Measurements from ENCODE around the genes PRIMA1, FAM181A and ASB2.

GRCh38 chr14:92638875-92639252 lies 109.6 kb downstream of the LGMN start:
- PRO-cap: no peak
- RAMPAGE, long total RNA, 2 experiments: no peak in any of the 2 experiments

DNA sequence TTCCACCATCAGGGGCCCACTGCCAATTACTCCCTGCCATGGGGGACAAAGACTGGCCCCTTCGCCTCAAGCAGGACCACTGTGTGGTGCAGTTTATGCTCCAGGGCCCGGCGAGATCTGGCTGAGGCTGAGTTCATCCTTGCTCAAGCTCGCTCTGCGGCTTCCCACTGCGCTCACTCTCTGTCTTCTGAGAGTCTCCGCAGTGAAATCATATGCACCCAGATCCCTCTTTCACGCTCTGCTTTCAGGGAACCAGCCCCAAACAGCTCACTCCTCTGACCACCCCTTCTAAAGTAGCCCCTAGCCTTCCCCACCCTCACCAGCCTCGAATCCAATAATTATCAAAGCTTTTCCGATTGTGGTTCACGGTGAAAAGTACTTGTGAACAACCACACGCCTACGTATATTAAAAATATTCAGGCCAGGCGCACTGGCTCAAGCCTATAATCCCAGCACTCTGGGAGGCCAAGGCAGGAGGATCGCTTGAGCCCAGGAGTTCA lies 95.1 kb downstream of the LGMN start:
- PRO-cap: no peak
- RAMPAGE, long total RNA, 2 experiments: no peak in any of the 2 experiments

GRCh38 chr14:92694315-92695072 lies 53.9 kb downstream of the LGMN start:
- PRO-cap: no peak
- RAMPAGE, long total RNA, 2 experiments: no peak in any of the 2 experiments

GRCh38 chr14:92703872-92704699 lies 44.3 kb downstream of the LGMN start:
- PRO-cap: no peak
- RAMPAGE, long total RNA, 2 experiments: no peak in any of the 2 experiments

DNA sequence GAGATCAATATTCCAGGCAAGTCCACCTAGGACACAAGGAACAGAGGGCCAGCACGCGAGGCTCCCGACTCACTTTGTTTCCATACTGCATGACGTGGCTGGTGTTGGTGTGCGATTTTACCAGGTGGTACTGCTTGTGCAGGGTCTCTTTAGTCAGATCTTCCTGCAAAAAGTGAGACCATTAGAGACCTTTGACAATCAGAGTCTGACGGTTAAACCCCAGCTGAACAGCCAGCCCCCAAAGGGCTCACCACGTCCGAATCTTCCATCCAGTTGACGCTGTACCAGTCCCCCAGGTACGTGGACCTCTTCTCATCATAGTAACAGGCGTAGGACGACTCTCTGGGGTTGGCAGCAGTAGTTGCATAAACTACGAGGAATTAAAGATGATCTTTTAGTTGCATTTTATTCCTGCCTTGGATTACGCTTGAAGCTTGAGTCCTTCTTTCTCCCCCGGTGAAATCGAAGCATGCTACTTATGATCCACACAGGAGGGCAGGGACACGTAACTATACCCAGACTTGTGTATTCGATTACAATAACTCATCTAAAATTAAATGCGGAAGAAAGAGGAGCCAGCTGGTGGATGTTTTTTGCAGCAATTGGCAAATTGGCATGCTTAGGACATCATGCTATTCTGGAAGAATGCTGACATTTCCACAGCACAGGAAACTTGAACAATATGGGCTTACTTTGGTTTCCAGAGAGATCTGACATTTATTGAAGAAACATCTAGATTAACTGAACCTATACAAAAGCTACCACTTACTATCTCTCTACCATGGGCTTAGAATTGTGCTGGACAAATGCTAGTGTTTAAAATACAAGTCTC lies 36.6 kb downstream of the LGMN start:
- PRO-cap: no peak
- RAMPAGE, long total RNA, 2 experiments: no peak in any of the 2 experiments

GRCh38 chr14:92973647-92973986 lies 50.7 kb downstream of the CHGA start:
- PRO-cap: no peak
- RAMPAGE, long total RNA, 2 experiments: no peak in any of the 2 experiments

GRCh38 chr14:93040377-93040893 lies 75.3 kb downstream of the ITPK1 start:
- PRO-cap: no peak
- RAMPAGE, long total RNA, 2 experiments: no peak in any of the 2 experiments

- PRO-cap: no peak
- RAMPAGE, long total RNA, 2 experiments: no peak in any of the 2 experiments
Measured at GRCh38 chr14:93049893-93050487, 65.7 kb downstream of the ITPK1 start.

GRCh38 chr14:93053875-93054487 lies 61.7 kb downstream of the ITPK1 start:
- PRO-cap: no peak
- RAMPAGE, long total RNA, 2 experiments: no peak in any of the 2 experiments

DNA sequence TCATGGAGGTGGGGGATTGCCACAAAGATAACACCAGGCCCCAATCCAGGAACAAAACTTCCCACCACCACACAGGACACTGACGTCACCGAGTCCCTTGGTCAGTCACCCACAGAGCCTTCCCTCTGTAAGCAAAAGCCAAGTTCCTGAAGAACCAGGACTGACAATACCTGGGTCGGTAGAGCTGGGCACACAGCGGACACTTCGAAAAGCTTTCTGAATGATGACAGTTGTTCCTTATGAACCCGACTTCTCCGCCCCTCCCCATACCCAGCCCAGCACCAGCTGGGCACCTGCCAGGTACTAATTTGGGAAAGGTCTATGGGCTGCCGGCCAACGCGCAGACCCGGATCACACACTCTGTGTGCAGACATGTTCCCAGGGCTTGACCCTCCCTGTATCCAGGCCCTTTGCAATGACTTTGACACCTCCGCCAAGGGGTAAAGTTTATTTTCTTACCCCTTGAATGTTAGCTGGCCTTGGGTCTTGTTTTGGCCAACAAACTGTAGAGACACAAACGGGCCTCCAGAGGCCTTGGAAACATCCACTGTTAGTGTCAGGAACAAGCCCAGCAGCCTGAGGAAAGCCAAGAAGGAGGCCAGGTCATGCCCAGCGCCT lies 18.8 kb downstream of the ITPK1 start:
- PRO-cap: no peak
- RAMPAGE, long total RNA, 2 experiments: no peak in any of the 2 experiments

- PRO-cap: no peak
- RAMPAGE, long total RNA, 2 experiments: no peak in any of the 2 experiments
Measured at GRCh38 chr14:93113178-93114247, 2.2 kb downstream of the ITPK1 start.

DNA sequence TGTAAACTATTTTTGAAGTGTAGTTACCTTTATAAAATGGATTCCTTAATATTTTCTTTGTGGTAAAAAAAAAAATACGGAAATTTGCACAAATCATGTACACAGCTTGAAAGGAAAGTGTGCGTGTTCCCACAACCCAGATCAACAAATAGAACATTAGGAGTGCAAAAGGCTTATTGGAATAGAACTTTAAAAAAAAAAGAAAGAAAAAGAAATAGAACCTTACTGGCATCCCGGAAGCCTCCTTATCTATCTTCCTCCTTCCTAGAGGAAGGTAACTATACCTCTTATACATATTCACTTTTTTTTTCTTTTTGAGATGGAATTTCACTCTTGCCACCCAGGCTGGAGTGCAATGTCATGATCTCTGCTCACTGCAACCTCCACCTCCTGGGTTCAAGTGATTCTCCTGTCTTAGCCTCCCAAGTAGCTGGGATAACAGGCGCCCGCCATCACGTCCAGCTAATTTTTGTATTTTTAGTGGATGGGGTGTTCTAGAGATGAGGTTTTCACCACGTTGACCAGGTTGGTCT lies 1.5 kb downstream of the UBR7 start:
- PRO-cap: no peak
- RAMPAGE, long total RNA, 2 experiments: no peak in any of the 2 experiments

DNA sequence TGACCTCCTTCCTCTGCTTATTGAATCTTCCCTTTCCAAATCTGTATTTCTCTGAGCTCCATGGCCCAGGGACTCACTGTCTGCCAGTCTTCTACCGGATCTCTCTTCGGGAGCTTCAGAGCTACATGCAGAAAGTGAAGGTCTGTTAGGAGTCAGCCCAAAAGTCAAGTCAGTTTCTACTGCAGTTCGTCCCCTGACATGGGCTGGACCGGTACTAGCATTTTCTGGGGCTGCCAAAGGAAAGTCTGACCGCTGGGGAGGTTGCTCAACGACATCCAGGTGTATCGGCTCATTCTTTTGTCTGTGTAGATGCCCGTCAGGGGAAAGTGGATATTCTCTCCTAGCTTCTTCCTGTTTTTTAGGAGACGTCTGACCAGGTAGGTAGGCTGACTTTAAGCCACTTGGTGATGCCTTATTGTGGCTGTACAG lies 35.3 kb downstream of the UBR7 start:
- PRO-cap: no peak
- RAMPAGE, long total RNA, 2 experiments: no peak in any of the 2 experiments

DNA sequence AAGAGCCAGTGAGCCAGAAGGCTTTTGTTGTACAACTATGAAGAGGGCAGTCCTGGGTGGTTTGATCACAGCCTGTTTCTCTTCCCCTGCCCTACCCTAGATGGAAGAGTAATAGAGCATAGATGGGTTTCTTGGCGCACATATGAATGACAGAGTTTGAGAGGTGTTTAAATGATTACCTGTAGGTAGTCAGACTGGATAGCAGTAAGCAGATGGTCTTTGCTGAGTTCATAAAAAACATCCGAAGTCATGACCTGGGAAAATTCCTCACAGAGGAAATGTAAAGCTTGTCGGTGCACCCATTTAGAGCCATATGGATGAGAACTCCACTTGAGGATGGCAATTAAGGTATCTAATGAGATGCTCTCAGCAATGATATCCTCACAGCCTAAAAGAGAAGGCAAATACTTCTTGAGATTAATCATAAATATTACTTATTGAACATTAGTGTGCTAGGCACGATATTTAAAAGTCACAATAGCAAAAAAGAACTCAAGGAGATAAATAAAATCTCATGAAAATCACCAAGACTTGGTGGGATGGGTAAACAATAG lies 56.6 kb downstream of the UBR7 start:
- PRO-cap: no peak
- RAMPAGE, long total RNA, 2 experiments: no peak in any of the 2 experiments

DNA sequence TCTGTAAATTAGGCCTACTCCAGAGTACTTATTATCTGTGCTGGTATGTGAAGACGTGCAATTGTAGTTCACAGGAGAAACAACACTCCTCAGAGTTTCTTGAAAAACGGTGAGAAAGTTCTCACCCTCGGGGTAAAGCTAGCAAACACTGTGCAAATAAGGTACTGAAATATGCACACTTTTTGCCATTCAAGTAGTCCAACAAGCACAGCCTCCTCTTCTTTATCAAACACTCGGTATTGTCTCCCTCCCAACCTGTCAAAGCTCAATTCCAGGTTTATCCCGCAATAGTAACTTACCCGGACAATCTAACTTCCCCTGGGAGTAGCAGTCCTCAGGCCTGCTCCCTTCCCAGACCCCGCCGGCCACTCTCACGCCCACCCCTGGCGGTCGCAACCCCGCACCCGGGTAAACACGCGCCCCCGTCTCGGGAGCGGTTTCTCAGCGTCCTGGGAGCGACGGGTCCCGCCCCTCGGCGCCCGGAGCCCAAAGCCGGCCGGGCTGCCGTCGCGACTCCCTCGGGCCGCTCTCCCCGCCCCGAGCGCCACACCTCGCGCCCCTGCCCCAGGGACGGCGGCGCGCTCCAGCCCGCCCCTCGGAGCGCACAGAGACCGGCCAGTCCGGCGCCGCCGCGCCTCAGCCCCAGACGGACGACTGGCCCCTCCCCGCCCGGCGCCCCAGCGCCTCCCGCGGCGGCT lies 682 bp downstream of the BTBD7 start:
- PRO-cap: unidirectional peak, plus-strand start at position 489 of the sequence; bidirectional peak, plus-strand start at position 645 of the sequence, minus-strand start at position 531 of the sequence
- RAMPAGE, long total RNA, 2 experiments: no peak in any of the 2 experiments

- PRO-cap: no peak
- RAMPAGE, long total RNA, 2 experiments: no peak in any of the 2 experiments
Measured at GRCh38 chr14:93787419-93787993, 779 bp downstream of the PRIMA1 start.

- PRO-cap: bidirectional peak, plus-strand start at chr14:93788596, minus-strand start at chr14:93788481; unidirectional peak, plus-strand start at chr14:93788938
- RAMPAGE, long total RNA, 2 experiments: no peak in any of the 2 experiments
Measured at GRCh38 chr14:93788286-93789529, at the start of gene PRIMA1. Gene PRIMA1, minus strand, starts transcription at chr14:93788485.

- PRO-cap: no peak
- RAMPAGE, long total RNA, 2 experiments: no peak in any of the 2 experiments
Measured at GRCh38 chr14:93927277-93928029, at the start of gene FAM181A. Gene FAM181A, plus strand, starts transcription at chr14:93927344.

GRCh38 chr14:93970852-93971517 lies 5.4 kb downstream of the ASB2 start:
- PRO-cap: no peak
- RAMPAGE, long total RNA, 2 experiments: no peak in any of the 2 experiments

DNA sequence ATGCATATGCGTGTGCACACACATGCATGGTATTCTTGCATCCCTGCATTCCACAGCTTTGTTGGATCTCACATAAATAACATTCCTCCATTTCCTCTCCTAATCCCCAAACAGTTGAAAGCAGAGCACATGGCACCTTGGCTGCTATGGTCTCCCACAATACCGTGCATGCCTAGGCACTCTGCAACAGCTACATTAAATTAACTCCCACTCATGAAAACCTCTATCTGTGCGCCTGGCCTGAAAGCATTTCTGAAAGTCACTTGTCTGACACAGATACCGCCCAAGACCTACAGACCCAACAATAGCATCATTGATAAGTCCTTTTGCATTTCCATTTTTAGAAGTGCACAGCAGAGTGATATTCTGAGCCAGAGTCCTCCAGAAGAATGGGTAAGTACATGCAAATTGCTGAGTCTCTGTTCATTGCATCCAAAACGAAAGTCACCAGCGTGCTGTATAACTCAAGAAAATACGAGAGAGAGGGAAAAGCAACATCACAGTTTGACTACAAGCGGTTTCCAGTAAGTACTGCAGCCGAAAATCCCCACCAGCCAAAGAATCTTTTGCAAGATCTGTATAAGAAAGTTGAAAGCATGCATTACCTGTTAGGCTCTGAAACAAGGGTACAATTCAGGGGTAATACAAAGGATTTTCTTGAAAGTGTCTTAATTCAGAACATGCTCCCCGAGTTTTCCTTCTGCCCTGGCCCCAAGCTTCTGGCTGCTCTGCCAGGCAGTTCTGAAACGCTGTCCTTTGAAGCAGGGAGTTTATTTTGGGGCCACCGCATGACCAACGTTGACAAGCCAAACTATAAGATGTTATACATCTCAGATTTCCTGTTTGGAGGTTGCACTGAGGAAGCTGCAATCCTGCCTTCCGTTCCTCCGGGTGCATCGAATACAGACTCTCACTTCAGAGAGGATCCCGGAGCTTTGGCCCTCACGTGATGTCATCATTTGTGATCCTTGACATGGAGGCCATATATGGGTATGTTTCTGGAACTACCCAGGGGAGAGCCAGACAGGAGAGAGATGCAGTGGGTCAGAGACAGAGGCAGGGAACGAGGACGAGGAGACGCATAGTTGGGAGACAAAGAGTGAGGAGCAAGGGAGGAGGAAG lies at the start of gene ASB2:
TSS of gene ASB2 (minus strand) at position 742 of the 1,122 bp plus-strand sequence.
- PRO-cap: no peak
- RAMPAGE, long total RNA, 2 experiments: start-site peak on the minus strand in 1 of 2 experiments, centred at position 908 of the sequence, 6 reads per replicate

Measured in breast epithelium (tissue), 2 donors.